ENCODE measurements around the genes ULK3, SCAMP2, RPP25 and NEIL1.

GRCh38 chr15:74787482-74788242 lies 5.8 kb downstream of the CSK start:
- PRO-cap, 7 experiments: peak in 7 of 7 experiments; most common plus-strand start chr15:74787697 (in 6); most common minus-strand start chr15:74787598 (in 7)

DNA sequence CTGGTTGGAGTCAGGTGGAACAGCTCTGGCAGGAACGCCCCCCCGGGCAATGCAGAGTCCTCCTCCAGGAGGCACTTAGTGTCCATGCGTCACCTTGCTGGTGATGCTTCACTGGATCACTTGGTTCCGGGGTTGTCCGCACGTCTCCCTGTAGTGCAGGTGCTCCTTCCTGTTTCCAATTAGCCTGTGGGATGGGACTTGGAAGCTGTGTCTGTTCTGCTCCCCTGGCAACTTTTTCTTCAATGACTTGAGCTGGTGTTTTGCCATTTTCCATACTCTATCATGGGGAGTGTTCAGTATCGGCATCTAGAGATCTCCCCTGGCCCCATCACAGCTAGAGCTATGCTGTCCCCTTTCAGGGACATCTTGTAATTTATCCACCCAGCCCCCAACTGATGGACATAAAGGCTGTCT lies 9.9 kb downstream of the CSK start:
- PRO-cap, 7 experiments: no peak in any of the 7 experiments

DNA sequence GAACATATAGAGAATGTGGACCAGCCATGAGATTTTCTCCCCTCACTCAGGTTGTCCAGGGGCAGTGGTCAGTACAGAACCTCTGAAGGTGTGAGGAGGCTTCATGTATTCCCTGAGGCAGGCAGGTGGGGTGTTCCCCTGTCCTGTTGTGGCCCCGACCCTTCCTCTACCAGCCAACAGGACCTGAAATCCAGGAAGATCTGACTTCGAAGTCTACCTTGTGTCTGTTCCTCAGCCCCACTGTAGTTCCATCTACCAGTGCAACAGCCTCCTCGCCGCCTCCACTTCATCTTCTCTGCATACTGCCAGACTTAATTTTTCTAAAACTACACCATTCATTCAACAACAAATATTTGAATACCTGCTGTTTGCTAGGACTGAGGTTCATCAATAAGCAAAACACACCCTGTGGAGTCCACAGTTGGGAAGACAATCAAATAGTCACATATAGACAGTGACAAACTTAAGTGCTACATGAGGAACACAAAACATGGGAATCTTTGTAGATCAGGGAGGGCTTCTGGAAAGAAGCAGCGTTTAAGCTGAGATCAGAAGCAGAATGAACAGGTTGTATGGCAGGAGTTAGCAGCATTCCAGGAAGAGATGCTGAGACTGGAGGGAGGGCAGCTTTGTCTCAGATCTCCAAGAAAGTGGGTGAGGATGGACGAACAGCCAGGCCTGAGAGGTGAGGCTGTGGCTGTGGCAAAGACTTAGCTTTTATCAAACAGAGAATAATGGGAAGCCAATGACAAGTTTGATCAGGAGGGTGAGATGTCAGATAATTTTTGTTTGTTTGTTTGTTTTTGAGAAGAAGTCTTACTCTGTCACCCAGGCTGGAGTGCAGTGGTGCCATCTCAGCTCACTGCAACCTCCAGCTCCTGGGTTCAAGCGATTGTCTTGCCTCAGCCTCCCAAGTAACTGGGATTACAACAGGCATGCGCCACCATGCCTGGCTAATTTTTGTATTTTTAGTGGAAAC lies 8.5 kb upstream of the LMAN1L start:
- PRO-cap, 7 experiments: no peak in any of the 7 experiments

DNA sequence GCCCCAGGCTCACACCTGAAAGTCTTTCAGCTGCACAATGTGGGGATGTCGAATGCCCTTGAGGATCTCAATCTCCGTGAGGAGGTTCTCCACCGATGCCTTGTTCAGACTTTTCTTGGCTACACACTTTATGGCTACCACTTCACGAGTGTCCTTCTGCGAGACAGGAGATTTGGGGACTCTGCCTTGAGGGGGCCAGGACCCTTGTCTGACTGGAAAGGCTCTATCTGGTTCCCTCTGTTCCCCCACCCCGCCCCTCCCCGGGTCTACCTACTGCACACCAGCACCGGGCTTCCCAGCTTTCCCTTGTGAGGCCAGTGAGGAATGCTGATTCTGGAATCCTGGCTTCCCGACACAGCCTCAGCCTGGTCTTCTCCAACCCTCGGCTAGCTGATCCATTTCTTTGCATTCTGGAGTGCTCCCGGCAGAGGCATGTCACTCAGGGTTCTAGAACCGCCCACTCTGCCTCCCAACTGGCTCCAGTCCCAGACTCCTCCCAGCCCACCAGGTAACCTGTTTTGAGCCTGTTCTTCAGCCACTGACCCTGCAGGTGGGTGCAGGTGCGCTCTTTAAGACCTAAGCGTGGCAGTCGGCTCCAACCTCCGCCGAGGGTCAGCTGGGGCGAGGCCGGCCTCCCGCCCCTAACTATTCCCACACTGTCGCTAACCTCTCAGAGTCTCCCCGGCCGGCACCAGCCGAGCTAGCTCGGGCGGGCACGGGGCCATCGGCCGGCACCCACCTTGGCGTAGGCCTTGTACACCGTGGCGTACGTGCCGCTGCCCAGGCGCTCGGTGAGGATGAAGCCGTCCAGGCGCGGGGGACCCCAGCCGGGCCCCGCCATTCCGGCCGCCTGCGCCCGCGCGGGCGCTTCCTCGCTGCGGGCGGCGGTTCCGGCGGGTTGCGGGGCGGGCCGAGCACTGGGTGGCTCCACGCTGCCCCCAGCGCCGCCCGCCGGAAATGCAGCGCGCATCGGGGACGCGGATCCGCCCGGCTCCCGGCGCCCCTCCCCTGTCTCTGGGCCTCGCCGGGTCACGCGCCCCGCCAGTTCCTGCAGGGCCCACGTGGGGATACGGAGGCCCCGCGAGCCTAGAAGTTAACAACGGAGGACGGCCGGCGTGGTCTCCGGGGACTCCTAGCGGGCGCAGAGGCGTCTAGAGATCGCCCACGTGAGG lies at the start of gene ULK3:
ULK3 (minus strand) TSS at position 892 of the 1,172 bp plus-strand sequence.
- PRO-cap, 7 experiments: peak in 7 of 7 experiments; most common plus-strand start position 1,089 of the sequence (in 3); most common minus-strand start position 841 of the sequence (in 3)

GRCh38 chr15:74872669-74873644 lies at the start of gene SCAMP2:
TSS of gene SCAMP2 (minus strand) at chr15:74873365.
- PRO-cap, 7 experiments: peak in 7 of 7 experiments; most common plus-strand start chr15:74873112 (in 6); most common minus-strand start chr15:74873351 (in 6)

DNA sequence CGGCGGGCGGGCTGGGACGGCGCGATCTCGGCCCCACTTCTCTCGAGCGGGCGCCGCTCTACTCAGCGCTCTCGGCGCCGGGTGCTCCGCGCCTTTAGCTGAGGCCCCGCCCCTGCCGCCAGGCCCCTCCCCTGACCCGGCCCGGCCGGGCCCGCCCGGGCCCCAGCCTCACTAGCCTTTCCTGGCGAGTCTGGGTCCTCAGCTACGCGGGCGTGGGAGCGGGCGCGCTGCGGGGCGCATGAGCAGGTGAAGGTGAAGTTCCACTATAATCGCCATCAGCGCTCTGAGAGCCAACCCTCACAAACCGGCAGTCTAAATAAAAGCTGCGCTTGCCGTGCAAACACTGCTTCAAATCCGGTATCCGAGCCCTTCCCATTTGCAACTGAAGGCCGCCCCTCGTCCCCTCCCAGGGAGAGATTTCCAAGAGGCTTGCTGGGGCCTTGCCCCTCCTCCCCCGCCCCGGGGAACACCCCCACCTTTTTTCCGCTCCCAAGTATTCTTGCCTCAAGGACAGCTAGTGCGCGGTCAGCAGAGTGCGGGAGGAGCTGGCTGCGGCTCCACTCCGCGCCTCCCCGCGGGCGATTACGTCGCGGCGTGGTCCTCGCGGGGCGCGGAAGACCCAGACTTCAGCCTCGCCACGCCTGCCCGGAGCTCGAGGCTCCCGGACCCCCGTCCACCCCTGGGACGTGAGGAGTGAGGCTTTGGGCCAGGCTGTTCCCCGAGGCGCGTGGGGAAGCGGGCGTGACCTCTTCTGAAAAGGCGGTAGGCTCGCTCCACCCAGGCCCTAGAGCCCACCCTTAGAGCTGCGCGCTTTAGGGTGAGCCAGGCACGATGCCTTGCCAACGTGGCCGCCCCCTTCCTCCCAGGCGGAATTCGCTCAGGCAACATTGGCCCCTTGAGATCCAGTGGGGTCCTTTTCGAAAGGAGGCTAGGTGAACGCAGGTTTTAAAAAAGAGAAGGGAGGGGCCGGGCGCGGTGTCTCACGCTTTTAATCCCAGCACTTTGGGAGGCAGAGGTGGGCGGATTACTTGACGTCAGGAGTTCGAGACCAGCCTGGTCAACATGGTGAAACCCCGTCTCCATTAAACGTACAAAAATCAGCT lies at the start of gene RPP25:
RPP25 (minus strand) TSS at position 67 of the 1,103 bp plus-strand sequence.
- PRO-cap, 7 experiments: peak in 4 of 7 experiments; most common plus-strand start position 201 of the sequence (in 2); most common minus-strand start position 60 of the sequence (in 3)

GRCh38 chr15:74958058-74959017 lies 1.8 kb upstream of the RPP25 start:
- PRO-cap, 7 experiments: no peak in any of the 7 experiments

DNA sequence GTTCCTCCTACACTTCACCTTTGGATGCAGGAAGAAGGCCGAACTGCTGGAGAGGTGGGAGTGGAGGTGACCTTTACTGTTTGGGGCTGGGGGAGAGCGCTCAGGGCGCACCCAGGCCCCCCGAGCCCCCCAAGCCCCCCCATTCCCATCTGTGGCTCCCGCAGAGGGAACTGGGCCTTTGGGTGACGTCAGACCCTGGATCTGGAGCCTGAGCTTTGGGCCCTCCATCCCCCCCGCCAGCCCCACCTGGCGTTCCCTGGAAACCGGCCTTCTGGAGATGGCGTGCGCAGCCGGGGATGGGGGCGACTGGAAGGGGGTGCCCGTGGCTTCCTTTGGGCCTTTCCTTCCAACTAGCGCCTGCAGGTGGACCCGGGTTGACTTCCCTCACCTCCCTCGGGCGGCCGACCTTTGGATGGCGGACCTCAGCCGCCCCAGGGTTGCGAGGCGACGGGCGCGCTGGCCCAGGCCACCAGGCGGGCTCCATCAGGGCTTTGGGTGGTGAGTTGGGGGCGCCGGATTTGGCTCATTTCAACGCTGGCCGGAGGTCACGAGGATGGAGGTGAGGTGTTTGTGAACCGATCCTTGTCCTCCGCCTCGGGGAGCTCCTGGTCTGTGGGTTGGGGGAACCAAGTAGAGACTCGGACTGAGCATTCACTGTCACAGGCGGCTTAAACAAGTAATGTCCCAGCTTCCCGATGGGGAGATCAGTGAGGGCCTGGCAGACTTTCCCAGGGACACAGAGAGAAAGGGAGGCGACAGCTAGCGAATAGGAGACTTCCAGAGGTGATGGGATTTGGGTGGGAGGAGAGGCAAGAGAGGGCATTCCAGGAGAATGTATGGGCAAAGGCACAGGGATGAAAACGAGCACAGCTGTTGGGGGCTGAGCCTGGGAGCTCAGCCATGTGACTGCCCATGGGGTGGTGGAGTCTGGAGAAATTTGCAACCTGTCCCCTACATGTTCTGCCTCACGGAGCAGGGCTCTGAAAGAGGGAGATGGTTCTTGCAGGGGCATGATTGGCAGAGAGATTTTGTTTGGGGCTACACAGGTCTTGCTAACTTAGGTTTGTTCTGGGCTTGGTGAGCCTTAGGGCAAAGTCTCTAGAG lies 751 bp downstream of the SCAMP5 start:
- PRO-cap, 7 experiments: no peak in any of the 7 experiments

- PRO-cap, 7 experiments: no peak in any of the 7 experiments
Measured at GRCh38 chr15:75025127-75025989, 2.0 kb downstream of the PPCDC start.

GRCh38 chr15:75208151-75208854 lies 6.6 kb downstream of the C15orf39 start:
- PRO-cap, 7 experiments: no peak in any of the 7 experiments

DNA sequence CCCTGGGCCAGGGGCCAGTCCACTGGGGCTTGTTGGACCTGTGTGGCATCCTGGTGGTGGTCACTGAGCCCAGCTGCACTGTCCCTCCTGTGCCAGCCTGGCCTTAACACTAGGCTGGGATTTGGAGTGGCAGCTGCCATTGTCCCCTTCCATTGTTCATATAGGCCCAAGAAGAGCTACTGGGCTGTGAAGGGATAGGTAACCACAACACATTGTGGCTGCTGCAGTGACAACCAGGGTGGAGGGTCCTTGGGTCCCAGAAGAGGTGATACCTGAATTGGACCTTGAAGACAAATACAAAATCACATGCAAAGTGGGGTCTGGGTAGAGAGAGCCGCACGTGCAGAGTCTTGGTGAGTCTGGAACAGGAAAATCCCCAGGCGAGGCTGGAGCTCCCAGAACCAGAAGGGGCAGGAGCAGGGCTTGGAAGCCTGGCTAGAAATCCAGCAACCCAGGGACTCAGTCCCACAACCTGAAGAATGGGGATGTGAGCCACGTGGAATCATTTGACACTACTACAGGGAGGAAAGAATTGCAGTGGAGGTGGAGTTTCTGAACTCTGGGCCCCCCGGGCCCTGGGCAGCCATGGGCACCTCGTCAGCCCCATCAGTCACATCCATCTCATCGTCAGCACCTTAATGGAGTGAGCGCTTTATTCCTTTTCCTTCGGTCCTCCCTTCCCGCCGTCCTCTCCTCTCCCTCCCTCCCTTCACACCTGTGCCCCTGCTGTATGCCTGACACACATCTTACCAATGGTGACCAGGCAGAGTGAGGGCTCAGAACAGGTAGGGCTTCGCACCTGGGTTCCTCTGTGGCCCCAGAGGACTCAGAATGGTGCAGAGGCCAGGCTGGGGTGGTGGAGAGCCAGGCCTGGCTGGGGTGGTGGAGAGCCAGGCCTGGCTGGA lies 11.2 kb downstream of the C15orf39 start:
- PRO-cap, 7 experiments: no peak in any of the 7 experiments

DNA sequence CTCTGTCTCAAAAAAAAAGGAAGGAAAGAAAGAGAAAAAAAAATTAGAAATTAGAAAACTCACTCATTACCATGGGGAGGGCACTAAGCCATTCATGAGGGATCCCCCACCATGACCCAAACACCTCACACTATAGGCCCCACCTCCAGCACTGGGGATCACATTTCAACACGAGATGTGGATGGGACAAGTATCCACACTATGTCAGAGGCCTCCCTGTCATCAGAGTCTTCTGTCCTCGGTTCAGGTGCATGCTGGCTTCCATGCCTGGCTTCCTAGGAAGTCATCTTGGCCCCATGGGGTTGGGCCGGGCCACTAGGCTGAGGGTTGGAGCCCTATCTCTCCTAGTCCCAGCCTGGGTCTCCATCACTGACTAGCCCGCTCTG lies 16.9 kb downstream of the C15orf39 start:
- PRO-cap, 7 experiments: no peak in any of the 7 experiments

DNA sequence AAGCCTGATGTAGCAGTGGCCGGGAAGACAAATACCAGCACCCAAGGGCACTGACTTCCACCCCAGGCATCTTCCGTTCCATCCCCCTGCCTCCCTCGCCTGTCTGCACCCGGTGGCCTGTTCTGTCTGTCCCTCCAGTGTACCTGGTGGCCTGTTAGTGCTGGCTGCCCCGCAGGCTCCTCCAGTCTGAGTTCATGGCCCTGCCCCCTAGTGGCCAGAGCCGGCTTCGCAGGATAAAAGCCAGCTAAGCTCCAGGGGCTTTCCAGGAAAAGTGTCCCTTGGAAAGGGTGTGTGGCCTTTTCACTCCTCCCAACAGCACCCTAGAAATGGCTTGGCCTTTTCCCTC lies 16.5 kb downstream of the GOLGA6D start:
- PRO-cap, 7 experiments: no peak in any of the 7 experiments

DNA sequence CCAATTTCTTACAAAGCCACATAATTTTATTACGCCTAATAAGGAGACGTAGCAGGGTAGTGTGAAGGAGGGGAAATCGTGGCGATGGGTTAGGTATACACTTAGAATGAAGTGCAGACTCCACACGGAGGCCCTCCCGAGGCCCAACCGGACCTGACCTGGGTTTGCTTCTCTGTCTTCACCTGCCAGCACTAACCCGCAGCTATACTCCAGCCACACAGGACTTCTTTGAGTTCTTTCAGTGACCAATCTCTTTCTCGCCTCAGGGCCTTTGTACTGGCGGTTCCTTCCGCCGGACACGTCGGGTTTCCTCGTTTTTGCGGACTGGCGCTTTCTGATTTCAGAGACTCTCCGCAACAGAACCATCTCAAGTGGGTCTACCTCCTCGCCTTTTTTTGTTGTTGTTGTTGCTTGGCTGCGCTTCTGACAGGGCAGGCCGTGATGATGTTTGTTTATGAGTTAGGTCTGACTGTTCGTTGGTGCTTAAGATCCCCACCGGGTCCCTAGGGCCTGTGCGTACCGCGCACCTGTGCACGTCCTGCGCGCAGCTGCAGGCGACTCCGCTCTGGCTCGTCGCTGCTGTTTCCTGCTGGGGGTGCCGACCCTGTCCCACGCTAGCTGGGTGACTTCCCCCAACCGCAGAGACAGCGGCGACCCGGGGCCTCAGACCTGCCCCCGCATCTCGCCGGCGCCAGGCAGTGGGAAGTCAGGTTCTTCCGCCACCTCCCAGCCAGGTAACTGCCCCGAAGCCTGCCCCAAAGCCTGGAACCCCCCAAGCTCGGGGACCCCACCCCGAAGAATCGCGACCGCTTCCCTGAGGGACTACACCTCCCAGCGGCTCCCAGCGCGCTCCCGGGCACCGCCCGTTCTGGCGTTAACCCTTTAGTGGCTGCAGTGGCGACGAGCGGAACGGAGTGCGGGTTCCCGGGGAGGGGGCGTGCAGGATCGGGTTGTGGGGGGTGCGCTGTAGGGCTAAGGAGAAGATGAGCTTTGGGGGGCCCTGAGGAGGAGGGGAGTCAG lies at the start of gene NEIL1:
NEIL1 (plus strand) TSS at position 300 of the 1,020 bp plus-strand sequence.
- PRO-cap, 7 experiments: peak in 7 of 7 experiments; most common plus-strand start position 641 of the sequence (in 4); most common minus-strand start position 567 of the sequence (in 4)

DNA sequence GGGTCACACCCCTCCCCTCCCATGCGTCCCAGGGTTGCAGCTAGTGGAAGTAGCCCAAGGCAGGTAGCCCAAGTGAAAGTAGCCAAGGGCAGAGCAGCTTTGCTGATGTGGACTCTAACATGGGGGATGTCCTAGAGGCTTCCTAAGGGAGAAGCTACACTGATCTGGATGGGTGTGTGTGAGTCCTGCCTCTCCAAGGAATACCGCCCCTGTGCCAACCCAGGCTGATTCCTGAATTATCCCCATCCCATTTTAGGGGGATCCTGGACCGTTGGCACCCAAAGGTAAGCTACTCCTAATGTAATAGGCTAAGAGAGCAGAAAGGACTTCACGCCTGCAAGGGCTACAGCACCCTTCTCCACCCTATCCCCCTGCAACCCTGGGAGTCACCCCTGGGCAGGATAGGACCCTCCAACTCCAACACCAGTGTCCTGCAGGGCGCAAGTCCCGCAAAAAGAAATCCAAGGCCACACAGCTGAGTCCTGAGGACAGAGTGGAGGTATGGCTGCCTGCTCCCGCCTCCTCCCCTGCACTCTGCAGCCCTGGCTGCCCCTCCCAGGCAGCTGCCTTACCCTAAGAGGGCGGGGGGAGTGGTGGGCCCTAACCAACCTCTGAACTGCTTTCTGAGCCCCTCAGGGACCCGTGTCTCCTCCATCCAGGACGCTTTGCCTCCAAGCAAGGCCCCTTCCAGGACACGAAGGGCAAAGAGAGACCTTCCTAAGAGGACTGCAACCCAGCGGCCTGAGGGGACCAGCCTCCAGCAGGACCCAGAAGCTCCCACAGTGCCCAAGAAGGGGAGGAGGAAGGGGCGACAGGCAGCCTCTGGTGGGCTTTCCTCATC lies 7.4 kb downstream of the NEIL1 start:
- PRO-cap, 7 experiments: no peak in any of the 7 experiments

DNA sequence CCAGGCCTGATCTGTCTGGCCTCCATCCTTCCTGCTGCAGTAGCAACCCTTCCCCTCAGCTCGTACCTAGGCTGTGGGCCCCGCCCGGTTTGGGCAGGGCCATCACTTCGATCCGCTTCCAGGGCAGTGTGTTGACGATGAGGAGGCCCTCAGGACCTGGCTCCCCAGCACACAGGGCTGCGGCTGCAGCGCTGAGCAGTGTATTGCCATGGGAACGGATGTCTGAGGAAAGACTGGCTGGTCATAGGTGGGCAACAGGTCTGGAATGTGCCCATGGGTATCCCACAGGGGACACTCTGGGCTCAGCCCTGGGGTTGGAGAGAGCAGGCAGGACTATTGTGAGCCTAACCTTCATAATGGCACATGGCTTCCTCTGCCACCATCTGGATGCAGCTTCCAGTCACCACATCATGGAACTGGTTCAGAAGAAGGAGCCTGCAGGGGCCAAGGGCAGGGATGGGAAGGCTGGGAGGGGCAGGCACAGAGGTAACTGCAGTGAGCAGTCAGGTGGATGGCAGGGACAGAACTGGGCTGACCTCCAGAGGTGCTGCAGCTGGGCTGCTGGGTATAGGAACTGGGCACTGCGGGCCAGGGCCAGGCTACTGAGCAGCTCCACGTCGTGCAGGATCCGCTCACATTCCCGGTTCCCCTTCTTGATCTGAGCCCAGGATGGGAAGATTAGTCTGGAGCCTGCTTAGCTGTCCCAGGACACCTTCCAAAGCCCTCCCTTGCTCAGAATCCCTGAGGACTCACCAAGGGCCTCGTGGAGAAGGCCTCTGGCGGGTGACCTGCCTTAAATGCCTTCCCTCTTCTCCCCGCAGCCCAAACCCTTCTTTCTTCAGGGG lies 8.6 kb downstream of the MAN2C1 start:
- PRO-cap, 7 experiments: no peak in any of the 7 experiments

DNA sequence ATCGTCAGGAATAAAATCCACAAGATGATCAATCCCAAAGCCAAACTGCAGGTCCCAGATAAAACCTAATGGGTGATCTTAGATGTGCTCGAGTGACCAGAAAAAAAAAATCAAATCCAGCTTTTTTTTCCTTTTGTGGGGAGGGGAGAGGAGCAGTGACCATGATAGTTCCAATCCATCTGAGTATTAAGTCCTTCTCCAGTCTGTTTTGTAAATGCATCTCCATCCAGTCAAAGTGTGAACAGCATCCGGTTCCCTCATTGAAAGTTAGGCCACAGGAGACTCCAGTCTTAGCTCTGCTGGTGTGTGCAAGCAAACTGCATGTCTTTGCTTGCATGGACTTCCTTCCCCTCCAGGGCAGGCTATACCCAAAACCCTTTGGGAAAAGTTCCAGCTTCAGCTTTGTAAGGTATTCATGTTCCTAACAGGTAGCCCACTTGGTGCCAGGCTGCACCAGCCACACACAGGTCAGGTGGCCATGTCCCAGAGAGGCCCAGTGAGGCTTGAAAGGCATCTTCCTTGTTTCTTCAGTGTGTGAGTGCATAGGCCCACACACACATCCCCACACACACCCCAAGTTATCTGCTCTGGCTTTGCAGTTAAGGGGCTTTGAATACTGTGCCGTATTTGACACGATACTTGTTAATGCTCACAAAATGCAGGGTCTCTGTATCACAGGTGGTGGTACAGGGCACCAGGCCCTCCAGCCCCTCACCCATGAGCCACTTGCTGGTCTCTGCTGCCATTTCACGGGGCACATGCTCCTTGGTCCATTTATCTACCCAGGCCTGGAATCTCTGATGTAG lies 3.2 kb upstream of the MAN2C1 start:
- PRO-cap, 7 experiments: no peak in any of the 7 experiments

DNA sequence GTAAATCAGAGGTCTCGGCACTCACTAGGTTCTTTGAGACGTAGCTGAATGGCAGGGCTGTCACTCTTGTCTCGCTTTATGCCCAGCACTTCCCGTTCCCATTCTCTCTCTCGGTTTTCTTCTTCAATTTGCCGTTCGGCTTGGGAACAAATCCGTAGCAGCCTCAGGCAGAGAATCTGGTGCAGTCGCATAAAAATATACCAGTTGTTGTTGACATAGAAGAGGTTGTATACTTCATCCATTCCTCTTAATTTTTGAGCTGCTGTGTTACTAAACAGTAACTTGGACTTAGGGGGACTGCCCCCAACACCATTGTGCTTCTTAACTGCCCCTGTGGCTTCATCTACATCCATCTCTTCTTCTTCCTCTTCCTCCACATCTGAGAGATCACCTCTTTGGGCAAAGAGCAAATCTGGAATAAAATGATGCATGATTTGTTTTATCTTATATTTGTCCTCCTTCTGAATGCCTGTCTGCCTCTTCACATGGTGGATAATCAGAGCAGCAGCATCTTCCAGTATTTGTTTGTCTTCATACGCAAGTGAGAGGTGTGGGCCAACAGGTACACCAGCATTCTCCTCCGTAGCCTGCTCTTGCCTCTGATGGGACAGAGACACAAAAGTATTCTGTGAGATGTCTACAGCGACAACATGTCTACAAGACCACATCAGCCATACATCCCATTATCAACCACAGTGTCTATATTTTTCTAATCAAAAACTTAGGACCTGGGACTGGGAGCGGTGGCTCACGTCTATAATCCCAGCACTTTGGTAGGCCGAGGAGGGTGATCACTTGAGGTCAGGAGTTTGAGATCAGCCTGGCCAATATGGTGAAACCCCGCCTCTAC lies 24.0 kb upstream of the MAN2C1 start:
- PRO-cap, 7 experiments: no peak in any of the 7 experiments

DNA sequence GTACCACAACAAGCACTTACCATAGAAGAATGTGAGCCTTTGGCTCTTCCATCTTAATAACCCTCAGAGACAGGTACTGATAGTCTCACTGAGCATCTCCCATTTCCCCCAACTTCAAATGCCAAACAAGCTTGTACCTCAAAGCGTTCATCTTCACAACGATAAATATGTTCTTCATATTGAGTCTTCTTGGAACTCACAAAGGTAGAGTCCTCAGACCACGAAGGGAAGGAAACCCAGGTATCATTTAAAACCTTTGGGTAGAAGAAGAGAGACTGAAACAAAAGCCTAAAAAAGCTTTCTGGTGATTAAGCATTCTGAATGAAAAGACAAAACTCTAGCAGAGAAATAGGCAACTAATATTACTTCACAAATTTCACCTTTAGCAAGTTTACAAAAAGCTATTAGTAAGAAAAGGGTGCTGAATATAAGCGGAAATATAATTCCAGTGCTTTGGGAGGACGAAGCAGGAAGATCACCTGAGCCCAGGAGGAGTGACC lies 31.5 kb upstream of the MAN2C1 start:
- PRO-cap, 7 experiments: no peak in any of the 7 experiments

DNA sequence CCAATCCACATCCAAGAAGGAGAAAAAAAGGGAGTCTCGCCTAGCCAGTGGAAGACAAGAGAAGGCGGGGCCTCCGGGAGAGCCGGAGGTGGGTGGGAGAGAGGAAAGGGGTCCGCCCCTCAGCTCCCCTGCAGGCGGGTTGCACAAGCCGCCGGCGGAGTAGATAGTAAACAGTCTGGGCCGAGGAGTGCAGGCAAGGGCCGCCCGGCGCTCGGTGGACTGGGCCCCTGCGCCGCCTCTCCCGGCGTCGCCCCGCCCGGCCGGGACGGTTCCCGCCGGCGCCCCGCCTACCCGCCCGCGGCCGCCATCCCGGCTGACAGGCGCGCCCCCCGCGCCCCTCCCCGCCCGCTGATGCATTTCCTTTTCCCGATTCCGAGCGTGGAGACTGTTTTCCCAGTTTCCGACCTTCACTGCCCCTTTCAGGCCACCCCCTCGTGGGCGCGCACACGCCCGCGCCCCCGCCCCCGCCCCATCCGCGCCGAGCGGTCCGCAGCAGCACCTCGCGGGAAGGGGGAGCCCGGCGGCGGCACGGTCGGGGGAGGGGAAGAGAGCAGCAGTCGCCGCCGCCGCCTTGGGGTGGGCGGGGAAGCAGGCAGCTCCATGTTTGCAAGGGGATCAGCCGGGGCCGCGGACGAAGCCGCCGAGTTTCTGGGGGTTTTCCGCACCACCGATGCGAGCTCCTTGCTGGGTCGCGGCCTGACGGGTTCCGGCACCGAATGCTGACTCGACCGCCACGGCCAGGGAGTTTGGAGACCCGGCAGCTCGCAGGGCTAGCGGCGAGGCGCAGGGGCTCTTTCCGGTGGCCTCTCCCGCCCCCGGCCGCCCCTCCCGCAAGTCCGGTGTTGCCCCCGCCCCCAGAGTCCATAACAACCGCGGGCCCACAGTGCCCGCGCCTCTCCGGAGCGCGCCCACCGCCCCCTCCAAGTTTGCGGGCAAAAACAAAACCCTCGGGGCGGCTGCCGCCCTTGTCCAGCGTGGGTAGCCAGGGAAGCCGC lies 3.0 kb upstream of the SIN3A start:
- PRO-cap, 7 experiments: peak in 7 of 7 experiments; most common plus-strand start position 166 of the sequence (in 6); most common minus-strand start position 721 of the sequence (in 4)

Data from T-cell (primary cell).